Skeletal muscle satellite cell (primary cell): ENCODE measurements around a stretch of chr4.

GRCh38 chr4:127964406-127964954 lies 493 bp downstream of the MFSD8 start:
- CAGE, long polyA plus RNA: no peak

- CAGE, long polyA plus RNA: no peak
Measured at GRCh38 chr4:128286045-128286908, 1.3 kb downstream of the PGRMC2 start.

- CAGE, long polyA plus RNA: no peak
Measured at GRCh38 chr4:128349746-128350181, 62.2 kb upstream of the PGRMC2 start.

DNA sequence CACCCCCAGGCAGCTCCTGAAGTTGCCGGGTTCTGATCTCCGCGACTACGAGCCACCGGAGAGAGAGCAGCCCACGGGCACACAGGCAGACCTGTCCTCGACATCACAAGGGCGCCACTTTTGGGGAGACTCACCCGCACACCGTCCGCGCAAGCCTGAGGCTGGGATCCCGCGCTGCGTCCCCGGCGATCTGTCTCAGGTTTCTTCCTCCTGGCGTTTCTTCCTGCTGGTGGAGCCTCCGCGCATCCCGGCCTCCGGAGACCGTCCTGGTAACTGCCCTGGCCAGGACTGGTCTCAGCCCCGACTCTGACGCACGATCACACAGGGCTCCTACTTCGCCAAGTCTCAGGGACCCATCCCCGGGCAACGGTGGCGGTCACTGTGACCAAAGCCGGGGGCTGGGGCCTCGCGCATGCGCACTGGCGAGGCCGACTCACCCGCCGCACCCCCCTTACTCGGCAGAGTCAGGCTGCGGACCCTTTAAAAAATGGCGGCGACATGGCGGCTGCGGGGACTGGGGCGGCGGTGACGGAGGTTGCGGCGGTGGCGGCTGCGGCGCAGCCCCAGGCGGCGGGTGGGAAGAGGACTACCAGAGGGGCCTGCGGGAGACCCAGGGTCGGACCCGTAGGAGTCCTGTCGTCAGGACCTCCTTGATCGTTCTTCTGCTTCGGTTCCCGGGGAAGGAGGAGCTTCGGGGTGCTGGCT lies 1173.2 kb upstream of the PCDH10 start:
- CAGE, long polyA plus RNA: no peak

- CAGE, long polyA plus RNA: no peak
Measured at GRCh38 chr4:132077142-132077422, 1072.0 kb upstream of the PCDH10 start.

GRCh38 chr4:132123675-132124474 lies 1025.2 kb upstream of the PCDH10 start:
- CAGE, long polyA plus RNA: no peak

- CAGE, long polyA plus RNA: no peak
Measured at GRCh38 chr4:133152477-133153114, 3.5 kb downstream of the PCDH10 start.

GRCh38 chr4:135995908-135996220 lies 1536.4 kb downstream of the PCDH18 start:
- CAGE, long polyA plus RNA: no peak

- CAGE, long polyA plus RNA: no peak
Measured at GRCh38 chr4:138111462-138112078, 130.6 kb downstream of the SLC7A11 start.

DNA sequence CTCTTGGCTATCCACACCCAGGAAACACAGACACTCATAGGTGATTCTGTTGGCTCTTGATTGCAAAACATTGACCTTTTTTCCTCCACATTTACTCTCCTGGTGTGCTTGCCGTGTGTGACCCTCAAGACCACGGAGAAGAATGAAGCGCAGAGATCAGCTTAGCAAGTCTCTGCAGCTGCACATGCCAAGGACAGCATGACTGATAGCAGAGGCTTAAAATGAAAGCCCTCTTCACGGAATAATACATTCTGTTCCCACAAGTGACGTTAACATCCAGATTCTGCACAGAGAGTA lies 61.0 kb downstream of the SLC7A11 start:
- CAGE, long polyA plus RNA: no peak

DNA sequence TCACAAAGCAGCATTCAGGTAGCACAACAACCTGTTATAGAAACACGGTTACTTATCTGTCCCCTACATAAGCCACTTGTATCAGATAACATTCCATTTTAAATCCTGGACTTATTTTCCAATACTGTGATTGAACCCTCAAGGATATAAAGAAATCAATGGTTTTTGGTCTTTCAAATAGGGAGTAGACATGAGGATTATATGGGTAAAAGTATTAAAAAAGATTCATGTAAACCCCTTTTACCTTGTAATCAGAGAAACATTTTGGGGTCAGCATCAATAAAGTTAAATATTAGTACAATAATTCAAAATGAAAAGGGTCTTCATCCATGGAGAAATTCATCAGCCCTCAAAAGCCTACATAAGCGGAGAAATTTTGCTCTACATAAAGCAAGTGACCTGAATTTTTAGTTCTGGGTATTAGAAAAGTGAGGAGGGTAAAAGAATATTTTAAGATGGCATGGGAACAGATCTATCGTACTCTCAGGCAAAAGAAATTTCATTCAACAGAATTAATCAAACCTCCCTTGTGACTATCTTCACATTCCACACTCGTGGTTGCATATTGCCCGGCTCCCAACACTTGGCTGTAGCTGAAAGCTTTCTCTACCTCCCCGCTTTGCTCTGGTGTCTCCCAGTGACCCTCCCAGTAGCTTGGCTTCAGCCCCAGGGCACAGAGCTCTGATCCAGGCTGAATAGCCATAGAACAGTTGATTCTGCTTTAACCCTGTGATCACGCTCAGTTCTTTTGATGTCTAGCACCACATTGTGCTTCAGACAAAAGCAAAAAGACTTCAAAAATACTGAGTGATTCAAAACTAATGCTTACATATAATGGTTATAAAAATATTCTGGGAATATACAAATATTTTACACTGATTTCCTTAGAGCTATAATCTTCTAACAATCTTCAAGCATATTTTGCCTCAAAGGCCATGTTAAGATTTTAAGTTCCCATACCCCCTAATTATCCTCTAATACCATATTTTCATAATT lies 24.7 kb downstream of the SLC7A11 start:
- CAGE, long polyA plus RNA: no peak

GRCh38 chr4:138864930-138865446 lies 150.6 kb upstream of the NOCT start:
- CAGE, long polyA plus RNA: no peak

GRCh38 chr4:138912366-138913121 lies 103.0 kb upstream of the NOCT start:
- CAGE, long polyA plus RNA: no peak

GRCh38 chr4:139007488-139007804 lies 8.1 kb upstream of the NOCT start:
- CAGE, long polyA plus RNA: no peak

DNA sequence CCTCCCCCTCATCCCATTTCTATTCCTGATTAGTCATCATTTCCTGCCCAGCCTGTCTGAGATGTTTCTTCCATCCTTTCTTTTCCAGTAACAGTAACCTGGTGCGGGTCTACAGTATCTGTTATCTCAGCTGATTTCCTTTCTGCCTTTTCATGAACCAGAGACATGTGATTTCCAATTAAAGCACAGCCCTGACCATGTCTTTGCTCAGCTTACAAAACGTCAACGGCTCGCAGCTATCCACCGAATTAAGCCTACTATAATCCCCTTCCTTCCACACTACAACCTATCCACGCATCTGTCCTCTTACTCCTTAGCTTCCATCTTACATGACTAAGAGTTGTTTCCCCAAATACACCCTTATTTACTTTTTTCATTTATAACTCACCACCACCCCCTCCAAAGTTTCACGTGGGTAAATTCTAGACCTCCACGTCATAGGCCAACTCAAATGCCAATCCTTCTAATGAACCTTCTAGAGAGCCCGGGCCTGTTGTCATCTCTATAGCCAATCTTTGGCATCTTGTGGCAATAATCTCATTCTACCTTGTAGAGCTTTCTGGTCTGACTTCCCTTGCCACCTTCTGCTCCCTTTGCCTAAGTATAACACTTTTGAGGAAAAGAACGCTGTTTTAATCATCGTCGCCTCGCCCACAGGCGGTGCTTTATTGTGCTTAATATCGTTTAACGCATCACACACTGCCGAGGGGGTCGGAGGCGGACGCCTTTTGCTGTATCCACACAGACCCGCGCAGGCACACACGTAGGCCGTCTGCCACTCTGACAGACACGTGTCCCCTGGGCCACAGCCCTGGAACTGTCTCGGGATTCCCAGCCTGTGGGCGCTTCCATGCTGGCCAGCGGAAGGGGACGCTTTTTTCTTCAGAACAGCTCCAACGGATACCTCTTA lies 661 bp upstream of the NOCT start:
- CAGE, long polyA plus RNA: no peak

GRCh38 chr4:139035372-139036340 lies 20.1 kb downstream of the NOCT start:
- CAGE, long polyA plus RNA: no peak

GRCh38 chr4:139099163-139099837 lies 77.7 kb downstream of the ELF2 start:
- CAGE, long polyA plus RNA: no peak

DNA sequence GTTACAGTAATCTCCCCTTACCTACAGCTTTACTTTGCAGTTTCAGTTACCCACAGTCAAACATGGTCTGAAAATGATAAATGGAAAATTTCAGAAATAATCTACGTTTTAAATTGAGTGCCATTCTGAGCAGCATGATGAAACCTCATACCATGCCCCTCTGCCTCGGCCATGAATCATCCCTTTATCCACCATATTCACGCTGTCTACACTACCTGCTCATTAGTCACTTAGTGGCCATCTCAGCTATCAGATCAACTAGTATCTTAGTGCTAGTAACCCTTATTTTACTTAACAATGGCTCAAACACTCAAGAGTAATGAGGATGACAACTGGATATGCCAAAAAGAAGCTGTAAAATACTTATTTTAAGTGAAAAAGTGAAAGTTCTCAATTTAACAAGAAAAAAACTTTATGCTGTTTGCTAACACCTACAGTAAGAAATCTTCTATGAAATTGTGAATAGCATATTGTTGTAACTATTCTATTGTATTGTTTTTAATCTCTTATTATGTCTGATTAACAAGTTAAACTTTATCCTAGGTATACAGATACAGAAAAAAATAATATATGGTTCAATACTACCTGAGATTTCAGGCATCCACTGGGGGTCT lies 4.7 kb downstream of the ELF2 start:
- CAGE, long polyA plus RNA: no peak

DNA sequence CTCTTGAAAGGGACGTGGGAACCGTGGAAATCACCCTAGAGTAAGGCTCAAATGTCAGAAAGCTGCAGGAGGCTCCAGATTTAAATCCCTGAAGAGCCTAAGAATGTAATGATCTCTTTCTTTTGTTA lies 1.6 kb upstream of the ELF2 start:
- CAGE, long polyA plus RNA: no peak

- CAGE, long polyA plus RNA: no peak
Measured at GRCh38 chr4:139207712-139208736, 31.0 kb upstream of the ELF2 start.